Gastroesophageal sphincter (tissue), 4 donors: Measurements from ENCODE around the gene FOXB1.

GRCh38 chr15:58886892-58887729 is 46.4 kb downstream of the SLTM start:
- PRO-cap: no peak
- RAMPAGE, long total RNA, 4 experiments: no peak in any of the 4 experiments

DNA sequence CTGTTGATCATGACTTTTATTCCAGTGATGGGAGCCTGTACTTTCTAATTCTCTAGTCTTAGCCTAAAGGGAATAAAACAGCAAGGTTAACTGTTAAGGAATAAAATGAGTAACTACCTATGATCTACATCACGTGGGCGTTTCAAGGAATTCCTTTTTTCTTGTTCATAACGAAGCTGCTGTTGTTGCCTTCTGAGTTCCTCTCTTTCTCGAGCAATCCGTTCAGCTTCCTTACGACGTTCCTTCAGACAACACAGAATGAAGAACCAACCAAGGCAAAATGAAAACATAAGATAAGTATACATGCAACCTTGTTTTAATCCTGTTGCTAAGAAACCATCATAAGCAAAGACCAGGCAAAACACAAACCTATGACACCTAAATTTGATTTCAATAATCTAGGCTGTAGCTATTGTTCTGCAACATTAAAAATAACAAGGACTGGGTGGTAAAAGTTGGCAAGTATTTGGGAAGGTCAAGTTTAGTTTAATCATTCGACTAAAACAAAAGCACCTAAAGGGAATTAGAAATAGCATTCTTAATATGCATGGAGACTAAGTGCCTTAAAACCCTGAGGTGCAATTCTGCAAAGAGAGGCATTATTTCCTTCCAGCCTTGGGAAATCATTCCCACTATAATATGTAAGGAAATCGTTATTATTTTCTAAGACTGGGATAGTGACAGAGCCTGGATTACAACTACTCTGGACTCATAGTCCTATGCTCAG is 44.0 kb downstream of the SLTM start:
- PRO-cap: no peak
- RAMPAGE, long total RNA, 4 experiments: no peak in any of the 4 experiments

DNA sequence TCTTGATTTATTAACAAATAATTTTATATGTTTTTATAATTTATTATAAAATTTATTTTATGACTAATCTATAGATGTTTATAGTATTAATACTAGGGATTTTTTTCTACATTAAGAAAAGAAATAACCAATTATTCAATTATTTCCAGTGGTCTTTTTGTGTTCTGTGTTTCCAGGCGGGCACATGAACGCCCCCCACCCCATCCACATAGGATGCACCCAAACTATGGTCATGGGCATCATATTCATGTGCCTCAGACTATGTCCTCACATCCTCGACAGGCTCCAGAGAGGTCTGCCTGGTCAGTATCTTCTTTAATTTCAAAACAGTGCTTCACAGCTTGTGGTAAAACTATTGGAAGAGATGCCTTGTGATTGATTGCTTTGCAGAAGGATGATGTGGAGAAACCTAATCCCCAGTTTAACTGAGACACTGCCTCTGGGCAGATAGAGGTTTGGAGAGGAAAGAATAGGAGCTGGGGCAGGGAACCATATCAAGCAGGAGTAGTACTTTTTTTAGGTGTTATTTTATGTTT is 20.9 kb upstream of the CCNB2 start:
- PRO-cap: no peak
- RAMPAGE, long total RNA, 4 experiments: no peak in any of the 4 experiments

- PRO-cap: no peak
- RAMPAGE, long total RNA, 4 experiments: no peak in any of the 4 experiments
Measured at GRCh38 chr15:59256022-59256942, 49.6 kb downstream of the LDHAL6B start.

DNA sequence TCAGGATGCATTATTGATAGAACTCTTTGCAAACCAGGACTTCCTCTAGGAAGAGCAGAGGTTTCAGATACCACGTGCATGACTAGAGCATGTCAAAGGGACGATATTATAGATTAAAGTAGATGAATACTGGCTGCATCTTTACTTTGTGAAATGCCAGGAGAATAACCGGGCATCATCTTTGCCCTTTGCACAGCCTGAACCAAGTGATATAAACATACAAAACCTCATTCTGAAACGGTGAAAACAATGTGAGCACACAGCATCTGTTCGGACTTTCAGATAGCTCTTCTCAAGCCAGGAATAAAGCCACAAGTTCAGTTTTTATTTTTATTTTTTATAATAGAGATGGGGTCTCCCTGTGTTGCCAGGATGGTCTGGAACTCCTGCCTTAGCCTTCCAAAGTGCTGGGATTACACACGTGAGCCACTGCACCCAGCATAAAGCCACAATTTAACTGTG is 65.2 kb downstream of the LDHAL6B start:
- PRO-cap: no peak
- RAMPAGE, long total RNA, 4 experiments: no peak in any of the 4 experiments

DNA sequence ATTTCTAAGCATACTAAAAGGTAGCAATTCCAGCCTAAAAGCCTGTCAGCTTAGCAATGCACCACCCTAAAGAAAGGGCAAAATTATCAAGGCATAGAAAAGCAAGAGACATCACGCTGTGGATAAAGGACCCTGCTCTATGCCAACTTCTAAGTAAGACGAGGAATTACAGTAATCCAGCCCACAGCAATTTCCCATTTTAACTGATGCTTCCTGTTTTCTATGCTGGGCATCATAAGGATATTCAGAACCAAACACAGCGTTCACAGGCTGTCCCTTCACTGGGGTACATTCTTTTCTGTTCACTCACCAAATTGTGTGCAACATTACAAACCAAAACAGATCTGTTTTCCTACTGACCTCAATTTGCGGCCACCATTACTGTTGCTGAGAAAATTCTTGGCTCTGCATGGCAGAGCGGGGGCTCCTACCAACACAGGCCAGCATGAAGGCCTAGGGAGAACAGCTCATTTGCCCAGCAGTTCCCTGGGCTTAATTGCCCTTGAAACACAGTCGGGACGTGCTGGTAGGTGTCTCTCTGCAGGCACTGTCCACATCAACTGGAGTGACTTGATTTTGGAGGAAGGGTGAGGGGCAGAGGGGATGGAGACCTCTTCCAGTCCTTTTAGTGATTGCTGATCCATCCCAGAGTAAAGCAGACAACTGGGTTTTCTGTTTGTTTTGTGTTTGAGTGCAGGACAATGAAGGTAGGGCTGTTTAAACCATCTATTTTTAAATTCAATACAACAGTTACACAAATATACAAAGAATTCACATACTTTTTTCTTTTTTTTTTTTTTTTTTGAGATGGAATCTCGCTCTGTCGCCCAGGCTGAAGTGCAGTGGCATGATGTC is 76.4 kb downstream of the MYO1E start:
- PRO-cap: unidirectional peak, minus-strand start at position 141 of the sequence; bidirectional peak, plus-strand start at position 438 of the sequence, minus-strand start at position 205 of the sequence
- RAMPAGE, long total RNA, 4 experiments: no peak in any of the 4 experiments

- PRO-cap: no peak
- RAMPAGE, long total RNA, 4 experiments: no peak in any of the 4 experiments
Measured at GRCh38 chr15:59516577-59517008, 78.6 kb downstream of the FAM81A start.

- PRO-cap: no peak
- RAMPAGE, long total RNA, 4 experiments: no peak in any of the 4 experiments
Measured at GRCh38 chr15:59593168-59593560, 18.4 kb upstream of the GCNT3 start.

GRCh38 chr15:59609625-59610118 is 1.9 kb upstream of the GCNT3 start:
- PRO-cap: no peak
- RAMPAGE, long total RNA, 4 experiments: no peak in any of the 4 experiments

GRCh38 chr15:59616191-59616984 is 4.8 kb downstream of the GCNT3 start:
- PRO-cap: no peak
- RAMPAGE, long total RNA, 4 experiments: start-site peak on the plus strand in 1 of 4 experiments, at chr15:59616606-59616653 at its widest, 8 reads per replicate

- PRO-cap: unidirectional peak, plus-strand start at chr15:59843673
- RAMPAGE, long total RNA, 4 experiments: no peak in any of the 4 experiments
Measured at GRCh38 chr15:59843401-59843944, 154.4 kb upstream of the BNIP2 start.

- PRO-cap: no peak
- RAMPAGE, long total RNA, 4 experiments: no peak in any of the 4 experiments
Measured at GRCh38 chr15:59996993-59997893, 6.9 kb upstream of the FOXB1 start.

GRCh38 chr15:60003499-60004430 is at the start of gene FOXB1:
TSS of gene FOXB1 (plus strand) at chr15:60004311.
- PRO-cap: no peak
- RAMPAGE, long total RNA, 4 experiments: no peak in any of the 4 experiments

GRCh38 chr15:60115502-60116053 is 111.5 kb downstream of the FOXB1 start:
- PRO-cap: no peak
- RAMPAGE, long total RNA, 4 experiments: no peak in any of the 4 experiments

DNA sequence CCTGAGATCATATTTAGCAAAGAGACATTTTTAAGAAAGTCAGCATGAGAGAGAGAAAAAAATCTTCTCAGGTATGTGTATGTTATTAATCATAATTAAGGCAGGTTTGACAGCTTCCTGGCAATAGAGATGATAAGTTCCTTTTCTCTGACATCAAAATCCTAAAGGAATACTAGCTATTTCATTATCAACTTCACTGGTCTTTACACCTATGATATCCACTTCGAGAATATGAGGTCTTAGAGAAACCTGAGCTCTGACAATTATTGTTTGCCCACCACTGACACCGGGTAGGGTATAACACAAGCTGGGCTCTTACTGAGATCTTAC is 184.9 kb downstream of the FOXB1 start:
- PRO-cap: no peak
- RAMPAGE, long total RNA, 4 experiments: no peak in any of the 4 experiments

GRCh38 chr15:60389981-60390529 is 7.7 kb downstream of the ANXA2 start:
- PRO-cap: no peak
- RAMPAGE, long total RNA, 4 experiments: no peak in any of the 4 experiments

- PRO-cap: no peak
- RAMPAGE, long total RNA, 4 experiments: no peak in any of the 4 experiments
Measured at GRCh38 chr15:60528392-60529057, 49.6 kb upstream of the ICE2 start.

GRCh38 chr15:60580501-60581237 is 101.7 kb upstream of the ICE2 start:
- PRO-cap: no peak
- RAMPAGE, long total RNA, 4 experiments: no peak in any of the 4 experiments

- PRO-cap: no peak
- RAMPAGE, long total RNA, 4 experiments: no peak in any of the 4 experiments
Measured at GRCh38 chr15:60647917-60648149, 168.9 kb upstream of the ICE2 start.

GRCh38 chr15:61077824-61078049 is 151.4 kb downstream of the RORA start:
- PRO-cap: no peak
- RAMPAGE, long total RNA, 4 experiments: start-site peak on the minus strand in 1 of 4 experiments, at chr15:61077890-61077991 at its widest, 14 reads per replicate